Placental epithelial cell (primary cell): ENCODE measurements around the genes ZNF430 and ZNF730.

GRCh38 chr19:19492105-19492653, 23.2 kb downstream of the TSSK6 start:
- CAGE, long polyA plus RNA, result no peak

- CAGE, long polyA plus RNA, result no peak
These were observed 283 bp upstream of the PBX4 start for GRCh38 chr19:19618813-19619127.

DNA sequence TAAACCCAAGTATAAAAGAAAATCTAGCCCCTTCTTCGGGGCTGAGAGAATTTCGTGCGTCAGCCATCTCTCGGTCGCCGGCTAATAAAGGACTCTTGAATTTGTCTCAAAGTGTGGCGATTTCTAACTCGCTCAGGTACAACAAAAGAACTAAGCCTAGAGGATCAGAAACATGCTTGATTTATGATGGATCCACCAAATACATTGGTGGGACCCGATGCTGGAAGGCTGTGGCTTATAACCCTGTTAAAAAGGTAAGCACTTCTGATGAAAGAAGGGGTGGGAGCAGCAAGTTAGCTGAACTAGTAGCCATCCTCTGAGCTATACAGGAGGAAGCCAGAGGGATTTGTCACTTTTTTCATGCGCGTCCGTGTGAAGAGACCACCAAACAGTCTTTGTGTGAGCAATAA, 9.3 kb upstream of the ZNF90 start:
- CAGE, long polyA plus RNA, result no peak

GRCh38 chr19:20321023-20321630, 154.1 kb downstream of the ZNF486 start:
- CAGE, long polyA plus RNA, result no peak

DNA sequence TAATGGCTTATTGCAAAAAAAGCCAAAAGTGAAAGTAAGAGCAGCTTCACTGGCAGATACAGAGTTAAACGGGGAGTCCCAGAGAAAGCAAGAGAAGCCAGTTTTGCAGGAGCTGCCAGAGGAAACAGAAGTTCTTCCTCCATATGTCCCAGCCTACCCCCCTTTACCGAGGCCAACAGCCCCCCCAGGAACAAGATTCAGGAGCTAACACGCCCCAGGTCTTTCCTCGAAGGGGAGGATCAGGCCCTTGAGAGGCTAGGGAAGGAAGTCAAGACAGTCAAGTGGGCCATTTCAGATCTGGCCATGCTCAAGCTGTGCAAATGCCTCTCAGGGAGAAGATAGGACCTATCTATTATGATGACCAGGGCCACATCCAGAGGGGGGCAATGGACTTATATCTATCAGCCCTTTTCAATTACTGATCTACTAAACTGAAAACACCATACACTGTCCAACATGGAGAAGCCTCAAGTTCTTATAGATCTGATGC, 47.3 kb upstream of the ZNF737 start:
- CAGE, long polyA plus RNA, result no peak

DNA sequence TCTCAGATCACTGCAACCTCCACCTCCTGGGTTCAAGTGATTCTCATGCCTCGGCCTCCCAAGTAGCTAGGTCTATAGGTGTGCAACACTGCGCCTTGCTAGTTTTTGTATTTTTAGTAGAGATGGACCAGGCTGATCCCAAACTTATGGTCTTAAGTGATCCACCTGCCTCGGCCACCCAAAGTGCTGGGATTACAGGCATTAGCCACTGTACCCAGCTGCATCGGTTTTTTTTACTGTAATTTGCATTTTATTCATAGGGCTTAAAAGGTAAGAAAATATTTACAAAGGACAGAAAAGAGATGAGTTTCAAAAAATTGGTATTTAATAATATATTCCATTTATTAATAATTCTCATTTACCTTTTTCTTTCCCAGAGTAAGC, 6.2 kb upstream of the ZNF626 start:
- CAGE, long polyA plus RNA, result no peak

DNA sequence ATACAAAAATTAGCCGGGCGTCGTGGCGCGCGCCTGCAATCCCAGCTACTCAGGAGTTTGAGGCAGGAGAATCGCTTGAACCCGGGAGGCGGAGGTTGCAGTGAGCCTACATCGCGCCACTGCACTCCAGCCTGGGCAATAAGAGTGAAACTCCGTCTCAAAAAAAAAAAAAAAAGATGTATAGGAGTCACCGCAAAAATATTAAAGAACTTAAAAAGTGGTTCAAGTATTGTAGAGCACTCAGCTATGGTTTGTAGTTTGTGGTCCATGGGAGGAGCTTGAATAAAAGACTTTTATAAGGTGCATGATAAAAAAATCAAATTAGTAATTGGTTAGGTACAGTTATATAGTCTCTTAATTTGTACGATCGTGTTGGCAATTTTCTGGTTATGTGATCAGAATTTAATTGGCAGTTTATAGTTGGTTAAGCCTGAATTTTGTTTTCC, 899 bp downstream of the ZNF85 start:
- CAGE, long polyA plus RNA, result no peak

GRCh38 chr19:21020084-21020827, at the start of gene ZNF430:
Gene ZNF430, plus strand, starts transcription at chr19:21020657.
- CAGE, long polyA plus RNA, result no peak

- CAGE, long polyA plus RNA, result no peak
These were observed 1.5 kb downstream of the ZNF493 start for GRCh38 chr19:21398382-21398893.

- CAGE, long polyA plus RNA, result no peak
These were observed 81.4 kb downstream of the ZNF429 start for GRCh38 chr19:21586557-21587381.

DNA sequence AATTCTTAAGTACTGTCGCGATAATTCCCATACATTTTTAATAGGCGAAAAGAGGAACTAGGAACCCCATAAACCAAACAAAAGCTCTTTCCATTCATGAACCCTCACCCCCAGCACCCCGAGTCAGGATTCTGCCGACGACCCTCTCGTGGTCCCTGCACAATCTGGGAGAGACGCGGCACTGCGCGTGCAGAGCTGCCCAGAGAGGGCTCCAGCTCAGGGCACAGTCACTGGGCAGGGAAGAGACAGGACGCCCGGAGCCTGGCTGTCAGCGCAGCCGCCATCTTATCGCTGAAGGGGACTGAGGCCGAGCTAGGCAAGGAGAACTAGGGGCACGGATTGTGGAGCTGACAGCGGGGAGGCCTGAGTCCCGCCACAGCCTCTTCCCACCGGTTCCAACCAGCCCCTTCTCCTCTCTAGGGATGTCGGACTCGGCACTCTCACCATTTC, 370 bp downstream of the ZNF98 start:
- CAGE, long polyA plus RNA, result no peak

GRCh38 chr19:23116753-23117740, at the start of gene ZNF730:
Gene ZNF730, plus strand, starts transcription at chr19:23117025.
- CAGE, long polyA plus RNA, result no peak

- CAGE, long polyA plus RNA, result no peak
These were observed 1.5 kb downstream of the ZNF91 start for GRCh38 chr19:23393792-23394132.

GRCh38 chr19:23414758-23415446, 19.6 kb upstream of the ZNF91 start:
- CAGE, long polyA plus RNA, result no peak

GRCh38 chr19:23549371-23550130, 137.5 kb downstream of the ZNF675 start:
- CAGE, long polyA plus RNA, result no peak

DNA sequence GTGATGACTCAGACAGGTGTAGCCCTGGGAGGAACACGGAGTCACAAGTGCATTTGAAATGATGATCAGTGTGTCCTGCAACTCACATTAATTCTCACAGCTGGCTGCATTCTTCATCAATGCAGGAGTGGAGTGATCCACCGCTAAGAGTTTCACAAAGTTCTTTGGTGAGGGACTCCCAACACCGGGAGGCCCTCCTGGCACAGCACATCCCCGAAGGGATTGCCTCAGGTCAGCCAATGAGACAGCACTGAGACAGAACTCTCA, 82.7 kb upstream of the ZNF254 start:
- CAGE, long polyA plus RNA, result no peak

DNA sequence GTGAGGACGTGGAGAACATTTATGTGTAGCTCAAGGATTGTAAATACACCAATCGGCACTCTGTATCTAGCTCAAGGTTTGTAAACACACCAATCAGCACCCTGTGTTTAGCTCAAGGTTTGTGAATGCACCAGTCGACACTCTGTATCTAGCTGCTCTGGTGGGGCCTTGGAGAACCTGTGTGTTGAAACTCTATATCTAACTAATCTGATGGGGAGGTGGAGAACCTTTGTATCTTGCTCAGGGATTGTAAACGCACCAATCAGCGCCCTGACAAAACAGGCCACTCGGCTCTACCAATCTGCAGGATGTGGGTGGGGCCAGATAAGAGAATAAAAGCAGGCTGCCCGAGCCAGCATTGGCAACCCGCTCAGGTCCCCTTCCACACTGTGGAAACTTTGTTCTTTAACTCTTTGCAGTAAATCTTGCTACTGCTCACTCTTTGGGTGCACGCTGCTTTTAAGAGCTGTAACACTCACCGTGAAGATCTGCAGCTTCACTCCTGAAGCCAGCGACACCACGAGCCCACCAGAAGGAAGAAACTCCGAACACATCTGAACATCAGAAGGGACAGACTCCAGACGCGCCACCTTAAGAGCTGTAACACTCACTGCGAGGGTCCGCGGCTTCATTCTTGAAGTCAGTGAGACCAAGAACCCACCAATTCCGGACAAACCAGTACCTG, 44.8 kb upstream of the ZNF254 start:
- CAGE, long polyA plus RNA, result no peak

DNA sequence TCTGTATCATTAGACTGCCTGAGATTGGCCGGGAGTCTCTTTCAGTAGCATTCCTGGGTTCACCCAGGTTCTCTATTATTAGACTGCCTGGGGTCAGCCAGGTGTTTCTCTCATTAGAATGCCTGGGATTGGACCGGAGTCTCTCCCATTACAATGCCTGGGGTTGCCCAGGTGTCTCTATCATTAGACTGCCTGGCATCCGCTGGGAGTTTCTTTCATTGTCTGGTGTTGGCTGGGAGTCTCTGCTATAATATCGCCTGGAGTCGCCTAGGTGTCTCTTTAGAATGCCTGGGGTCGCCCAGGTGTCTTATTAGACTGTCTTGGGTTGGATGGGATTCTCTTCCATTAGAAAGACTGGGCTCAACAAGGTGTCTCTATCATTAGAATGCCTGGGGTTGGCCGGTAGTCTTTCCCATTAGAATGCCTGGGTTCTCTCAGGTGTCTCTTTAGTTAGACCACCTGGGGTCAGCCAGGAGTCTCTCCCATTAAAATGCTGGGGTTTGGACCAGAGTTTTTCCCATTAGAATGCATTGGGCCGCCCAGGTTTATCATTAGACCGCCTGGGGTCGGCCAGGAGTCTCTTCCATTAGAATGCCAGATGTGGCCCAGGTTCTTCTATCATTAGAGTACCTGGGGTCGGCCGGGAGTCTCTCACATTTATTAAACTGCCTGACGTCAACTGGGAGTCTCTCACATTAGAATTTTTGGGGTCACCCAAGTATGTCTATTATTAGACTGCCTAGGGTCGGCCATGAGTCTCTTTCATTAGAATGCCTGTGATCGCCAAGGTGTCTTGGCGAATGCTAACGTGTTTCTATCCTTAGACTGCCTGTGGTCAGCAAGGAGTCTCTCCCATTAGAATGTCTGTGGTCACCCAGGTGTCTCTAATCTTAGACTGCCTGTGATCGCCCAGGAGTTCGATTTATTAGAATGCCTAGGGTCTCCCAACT, 1444.8 kb downstream of the UQCRFS1 start:
- CAGE, long polyA plus RNA, result no peak

DNA sequence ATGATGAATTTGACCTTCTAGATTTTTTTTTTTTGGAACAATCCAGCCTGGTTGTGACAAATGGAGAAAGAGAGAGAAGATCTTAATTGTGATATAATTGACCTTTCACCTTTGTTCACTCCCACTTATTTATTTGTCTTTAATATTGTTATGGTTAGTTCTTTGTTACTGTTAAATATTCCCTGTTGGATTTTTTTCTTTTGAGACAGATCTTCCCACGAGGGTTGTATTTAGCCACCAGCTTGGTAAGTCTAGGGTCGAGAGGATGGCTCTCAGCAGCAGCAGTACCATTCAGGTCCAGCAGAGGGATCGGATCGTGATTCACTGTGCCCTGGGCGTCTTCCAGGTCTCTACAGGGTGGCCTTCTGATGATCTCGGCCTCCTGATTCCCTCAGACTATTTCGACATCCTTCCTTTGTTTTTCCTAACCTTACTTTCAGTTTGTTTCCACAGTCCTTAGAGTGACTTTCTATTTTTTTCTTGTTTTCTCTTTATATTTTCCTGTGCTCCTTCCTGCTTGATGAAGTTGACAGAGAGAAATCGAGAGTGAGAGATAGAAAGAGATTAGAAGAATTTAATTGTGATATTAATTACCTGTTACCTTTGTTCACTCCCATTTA, 1437.0 kb downstream of the UQCRFS1 start:
- CAGE, long polyA plus RNA, result no peak

- CAGE, long polyA plus RNA, result no peak
These were observed 1257.5 kb downstream of the UQCRFS1 start for GRCh38 chr19:27955433-27955939.